Stomach (tissue), 7 donors: ENCODE measurements around the genes GLUD2 and THOC2.

DNA sequence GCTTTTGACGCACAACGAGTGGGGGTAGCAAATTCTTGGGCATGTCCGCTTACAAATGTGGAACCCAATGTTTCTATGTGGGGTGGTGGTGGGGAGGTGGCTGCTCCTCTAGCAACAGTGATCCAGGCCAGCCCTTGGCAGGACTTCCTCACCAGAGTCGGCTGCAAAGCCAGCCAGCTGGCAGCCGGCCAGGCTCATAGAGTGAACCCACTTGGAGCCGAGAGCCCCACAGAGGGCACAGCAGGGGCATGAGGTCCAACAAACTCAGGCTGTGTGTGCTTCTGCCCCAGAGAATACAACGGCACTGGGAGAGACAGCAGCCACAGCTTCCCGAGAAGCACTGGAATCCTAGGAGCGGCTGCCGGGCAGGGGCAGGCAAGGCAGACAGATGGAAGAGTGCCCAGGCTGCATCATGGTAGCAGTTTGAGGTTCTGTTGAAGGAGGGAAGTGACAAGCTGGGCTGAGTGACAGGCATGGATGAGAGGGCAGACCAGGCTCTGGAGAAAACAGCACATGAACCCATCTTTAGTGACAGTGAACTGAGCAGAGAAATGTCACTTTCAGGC, 23.5 kb upstream of the SOWAHD start:
- PRO-cap = no peak
- RAMPAGE, long total RNA, 5 experiments = no peak in any of the 5 experiments
- RRBS = no CpG with 5 or more reads among the region's 10 CpGs

DNA sequence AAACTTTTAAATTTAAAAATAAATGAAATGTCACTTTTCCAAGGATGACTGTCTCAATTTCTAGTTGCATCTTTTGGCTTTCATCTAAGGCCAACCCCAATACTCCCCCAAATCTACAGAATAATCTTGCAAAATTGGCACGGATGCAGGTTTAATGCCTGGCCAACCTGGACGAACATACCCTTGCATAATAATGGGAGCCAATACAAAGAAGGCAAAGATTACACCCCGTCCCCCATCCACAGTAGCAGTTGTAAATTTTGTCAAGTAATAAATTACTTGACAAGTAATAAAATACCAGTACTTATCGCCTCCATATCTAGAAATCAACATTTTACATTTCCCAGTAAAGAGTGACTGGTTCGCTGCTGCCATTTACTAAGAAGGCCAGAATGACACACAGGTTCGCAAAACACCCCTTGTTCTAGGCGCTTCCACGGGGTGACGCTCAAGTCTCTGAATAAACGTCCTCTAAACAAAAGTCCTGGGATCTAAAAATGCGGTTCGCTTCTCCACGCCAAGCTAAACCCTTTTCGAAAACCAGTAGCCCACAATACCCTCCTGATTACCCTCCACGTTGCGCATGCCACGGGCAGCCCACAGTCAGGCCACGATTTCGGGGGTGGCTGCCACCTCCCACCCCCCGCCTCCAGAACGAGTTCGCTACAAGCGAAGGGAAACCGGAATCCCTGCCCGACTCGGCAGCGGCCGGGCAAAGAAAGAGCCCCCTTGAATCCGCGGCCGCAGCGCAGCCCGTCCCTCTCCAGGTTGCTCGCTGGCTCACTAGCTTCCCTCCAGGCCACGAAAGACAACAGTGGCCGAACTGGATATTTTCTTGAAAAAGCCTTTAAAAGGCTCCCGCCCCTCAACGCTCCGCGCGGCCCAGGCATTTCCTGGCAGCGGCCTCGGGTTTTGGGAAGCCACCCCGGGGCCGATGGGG, 540 bp downstream of the RPL39 start:
- PRO-cap = no peak
- RAMPAGE, long total RNA, 5 experiments = no peak in any of the 5 experiments
- RRBS = no CpG with 5 or more reads among the region's 45 CpGs

GRCh38 chrX:119821679-119822281, 30.4 kb upstream of the RPL39 start:
- PRO-cap = no peak
- RAMPAGE, long total RNA, 5 experiments = no peak in any of the 5 experiments
- RRBS = no CpG with 5 or more reads among the region's 3 CpGs

DNA sequence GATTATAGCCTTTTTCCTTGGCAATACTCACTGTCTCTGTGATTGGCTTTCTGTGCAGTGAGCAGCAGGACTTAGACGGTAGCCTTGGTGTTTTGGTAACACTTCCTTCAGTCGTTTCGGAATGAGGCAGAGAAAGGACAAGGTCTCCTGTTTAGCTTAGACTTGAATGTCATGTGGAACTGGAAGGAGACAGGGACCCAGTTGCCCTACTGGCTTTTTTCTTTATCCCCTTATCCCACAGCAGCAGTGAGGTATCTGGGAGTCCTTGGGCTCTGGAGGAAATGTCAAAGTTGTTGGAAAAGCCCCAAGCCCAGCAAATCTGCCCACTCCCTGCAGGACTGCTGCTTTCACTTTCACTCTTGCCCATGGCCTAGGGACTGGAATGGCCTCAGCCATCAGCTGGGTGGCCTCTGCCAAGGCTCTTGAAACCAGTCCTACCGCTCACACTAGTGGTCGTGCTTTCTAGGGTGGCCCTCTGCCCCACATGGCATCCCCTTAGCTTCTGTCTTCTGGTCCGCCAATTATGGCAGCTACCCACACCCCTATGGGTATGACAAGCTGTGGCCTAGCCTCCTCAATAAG, 9.6 kb upstream of the RHOXF1 start:
- PRO-cap = no peak
- RAMPAGE, long total RNA, 5 experiments = no peak in any of the 5 experiments
- RRBS = no CpG with 5 or more reads among the region's 6 CpGs

GRCh38 chrX:120143718-120144885, 14.3 kb upstream of the RHOXF2 start:
- PRO-cap = no peak
- RAMPAGE, long total RNA, 5 experiments = no peak in any of the 5 experiments
- RRBS = no CpG with 5 or more reads among the region's 20 CpGs

- PRO-cap = no peak
- RAMPAGE, long total RNA, 5 experiments = start-site peak on the minus strand in 1 of 5 experiments, at chrX:120244170-120244421 at its widest, 9 reads per replicate
- RRBS = no CpG with 5 or more reads among the region's 5 CpGs
Measured at GRCh38 chrX:120244195-120244479, 6.5 kb upstream of the ZBTB33 start.

DNA sequence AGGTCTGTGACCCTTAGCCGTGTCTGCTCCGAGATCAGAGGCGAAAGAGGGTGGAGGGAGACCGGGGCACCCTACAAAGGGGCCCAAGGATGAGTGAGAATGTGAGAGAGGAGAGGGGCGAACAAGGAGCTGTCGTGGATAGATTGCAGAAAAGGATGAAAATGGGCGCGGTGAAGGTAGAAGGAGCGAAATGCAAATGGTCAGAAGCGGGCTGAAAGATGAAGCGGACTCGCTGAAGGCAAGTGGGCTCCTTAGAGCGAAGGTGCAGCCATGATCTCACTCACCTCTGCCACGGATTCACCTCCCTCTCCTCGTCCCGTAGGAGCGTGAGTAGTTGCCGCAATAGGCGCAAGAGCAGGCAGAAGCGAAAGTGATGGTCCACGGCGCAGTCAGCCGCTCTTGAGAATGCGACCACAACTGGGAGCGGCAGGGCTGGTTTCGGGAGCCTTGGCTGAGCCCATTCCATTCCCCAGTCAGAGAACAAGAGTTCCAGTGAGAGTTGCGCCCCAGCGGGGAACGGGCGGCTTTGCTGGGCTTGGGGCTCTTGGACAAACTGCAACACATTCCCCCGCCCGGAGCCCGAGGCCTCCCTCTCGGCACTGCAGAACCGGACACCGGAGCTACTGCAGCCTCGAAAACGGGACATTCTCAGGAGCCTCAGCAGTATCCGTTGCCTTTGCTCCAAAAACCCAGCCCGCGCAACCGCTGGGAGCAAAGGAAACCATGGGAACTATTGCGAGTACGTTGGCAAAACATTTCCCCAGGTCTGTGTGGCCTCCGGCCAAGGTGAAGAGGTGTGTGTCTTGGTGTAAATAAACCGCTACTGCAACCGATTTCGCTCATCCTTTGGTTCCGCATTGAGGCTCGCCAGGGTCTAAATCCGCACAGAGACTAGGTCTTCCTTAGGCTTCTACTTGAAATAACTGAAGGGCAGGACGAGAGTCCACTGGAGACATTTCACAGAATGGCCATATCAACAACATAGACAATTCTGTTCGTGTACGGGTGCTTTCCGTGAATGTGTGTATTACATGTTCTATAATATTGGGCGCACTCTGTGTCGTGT, 5.8 kb upstream of the ZBTB33 start:
- PRO-cap = bidirectional peak, plus-strand start at position 361 of the sequence, minus-strand start at position 407 of the sequence
- RAMPAGE, long total RNA, 5 experiments = start-site peak on the minus strand in 5 of 5 experiments, centred at positions 735 to 757 of the sequence, 19 to 45 reads per replicate
- RRBS = no CpG with 5 or more reads among the region's 57 CpGs

DNA sequence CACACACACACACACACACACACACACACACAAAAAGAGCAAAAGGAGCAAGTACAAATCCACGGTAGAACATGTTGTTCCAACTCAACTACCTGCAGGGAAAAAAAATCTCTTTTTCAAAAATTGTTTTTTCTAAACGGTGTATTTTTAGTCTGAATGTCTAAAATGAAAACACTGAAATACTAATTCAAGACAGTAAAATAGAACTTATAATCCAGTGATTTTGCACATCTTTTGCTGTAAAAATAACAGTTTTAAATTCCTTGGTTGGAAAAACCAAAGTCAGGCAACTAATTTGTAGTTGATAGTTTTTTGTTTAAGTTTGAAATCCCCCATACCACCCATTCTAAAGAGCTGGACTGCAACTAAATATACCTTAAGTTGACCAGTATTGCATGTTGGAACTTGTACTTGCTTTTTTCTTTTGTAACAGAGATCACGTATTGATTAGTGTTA, 30.4 kb downstream of the LAMP2 start:
- PRO-cap = no peak
- RAMPAGE, long total RNA, 5 experiments = start-site peak on the minus strand in 2 of 5 experiments, centred at positions 114 to 188 of the sequence, 11 to 19 reads per replicate
- RRBS = no CpG with 5 or more reads among the region's 3 CpGs

GRCh38 chrX:120660629-120660894, 30.7 kb upstream of the C1GALT1C1 start:
- PRO-cap = no peak
- RAMPAGE, long total RNA, 5 experiments = no peak in any of the 5 experiments
- RRBS = no CpG with 5 or more reads among the region's 6 CpGs

DNA sequence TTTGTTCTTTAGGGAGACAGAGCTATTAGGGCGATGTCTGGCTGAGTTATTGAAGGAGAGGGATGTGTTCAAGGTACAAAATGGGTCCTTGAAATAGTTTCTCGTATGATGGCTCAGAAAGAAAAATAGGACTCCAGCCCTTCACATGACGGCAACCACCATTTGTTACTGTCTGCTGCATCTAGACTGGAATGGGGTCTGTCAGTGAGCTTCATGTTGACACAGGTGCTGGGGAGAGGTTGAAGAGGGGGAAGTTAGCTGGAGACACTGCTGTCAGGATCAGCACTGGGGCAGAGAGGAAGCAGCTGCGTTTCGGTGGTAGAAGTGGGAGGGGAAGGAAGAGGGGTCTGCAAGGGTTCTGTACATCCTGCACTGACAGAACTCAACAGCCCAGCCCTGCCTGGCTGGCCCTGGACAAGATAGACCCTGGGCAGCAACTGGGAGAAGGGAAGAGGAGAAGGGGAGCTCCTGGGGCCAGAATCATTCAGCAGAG, 119.3 kb upstream of the C1GALT1C1 start:
- PRO-cap = no peak
- RAMPAGE, long total RNA, 5 experiments = no peak in any of the 5 experiments
- RRBS = no CpG with 5 or more reads among the region's 5 CpGs

DNA sequence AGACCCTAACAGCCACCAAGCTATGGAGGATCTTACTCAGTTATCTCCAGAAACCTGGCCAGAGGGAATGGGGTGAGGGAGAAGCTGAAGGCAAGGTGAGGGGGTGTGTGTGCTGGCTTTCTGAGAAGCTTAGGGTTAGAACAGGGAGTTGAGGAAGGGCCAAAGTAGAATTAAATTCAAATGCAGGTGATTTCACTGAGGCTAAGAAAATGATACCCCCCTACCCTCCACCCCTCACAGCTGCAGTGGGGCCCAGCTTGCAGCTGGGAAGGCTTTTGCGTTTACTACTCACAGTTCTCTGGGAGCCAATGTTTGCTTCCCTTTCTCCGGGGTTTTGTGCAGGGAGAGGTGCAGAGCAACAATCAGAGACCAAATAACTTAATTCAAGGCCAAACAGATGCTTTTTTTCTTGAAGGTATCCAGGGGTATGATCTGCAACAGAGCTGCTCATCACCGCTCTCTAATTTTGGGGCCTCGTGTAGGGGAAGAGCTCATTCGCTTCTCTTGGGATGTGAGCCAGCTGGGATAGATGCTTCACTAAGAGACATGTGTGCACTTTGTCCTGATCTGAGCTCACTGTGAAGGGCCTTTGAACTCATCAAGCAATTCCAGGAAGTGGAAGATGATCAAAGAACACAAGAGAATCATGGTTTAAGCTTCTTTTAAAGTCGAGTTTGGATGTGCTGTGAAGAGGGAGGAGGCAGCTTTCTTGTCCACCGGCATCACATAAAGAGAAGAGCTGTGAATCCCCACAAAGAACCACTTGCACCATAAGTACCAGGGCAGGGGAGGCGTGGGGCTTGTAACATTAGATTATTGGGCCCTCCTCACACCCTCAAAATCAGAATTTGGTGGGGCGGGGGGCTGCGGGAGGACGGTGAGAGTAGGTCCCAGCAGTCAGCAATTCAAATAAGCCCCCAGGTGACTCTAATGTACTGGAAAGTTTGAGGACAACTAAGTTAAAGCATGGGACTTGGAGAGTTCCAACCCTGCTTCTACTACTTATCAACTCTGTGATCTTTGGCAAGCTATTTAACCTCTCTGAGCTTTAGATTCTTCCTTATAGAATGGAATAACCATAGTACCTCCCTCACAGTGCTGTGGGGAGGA, 122.8 kb upstream of the C1GALT1C1 start:
- PRO-cap = no peak
- RAMPAGE, long total RNA, 5 experiments = no peak in any of the 5 experiments
- RRBS = no CpG with 5 or more reads among the region's 11 CpGs

- PRO-cap = no peak
- RAMPAGE, long total RNA, 5 experiments = no peak in any of the 5 experiments
- RRBS = 36% methylated on average over 19 of the region's 49 CpGs
Measured at GRCh38 chrX:121047320-121047811, at the start of gene GLUD2. TSS of gene GLUD2 (plus strand) at chrX:121047610.

- PRO-cap = no peak
- RAMPAGE, long total RNA, 5 experiments = no peak in any of the 5 experiments
- RRBS = no CpG with 5 or more reads among the region's 10 CpGs
Measured at GRCh38 chrX:121191680-121192156, 144.3 kb downstream of the GLUD2 start.

DNA sequence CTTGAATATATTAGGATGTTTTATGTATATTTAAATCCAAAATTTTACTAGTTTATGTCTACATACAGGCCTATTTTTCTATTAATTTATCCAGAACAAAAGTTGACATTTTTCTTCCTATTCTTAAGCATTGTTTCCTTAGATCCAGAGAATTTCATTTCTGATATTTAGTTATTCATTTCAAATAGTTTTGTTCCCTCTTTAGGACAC, 969.7 kb downstream of the GLUD2 start:
- PRO-cap = no peak
- RAMPAGE, long total RNA, 5 experiments = no peak in any of the 5 experiments

GRCh38 chrX:123732044-123733414, at the start of gene THOC2:
TSS of gene THOC2 (minus strand) at chrX:123733052.
- PRO-cap = bidirectional peak, plus-strand start at chrX:123733159, minus-strand start at chrX:123733016
- RAMPAGE, long total RNA, 5 experiments = start-site peak on the minus strand in 3 of 5 experiments, at chrX:123732966-123733155 at its widest, 115 to 261 reads per replicate
- RRBS = 39% methylated on average over 24 of the region's 90 CpGs

DNA sequence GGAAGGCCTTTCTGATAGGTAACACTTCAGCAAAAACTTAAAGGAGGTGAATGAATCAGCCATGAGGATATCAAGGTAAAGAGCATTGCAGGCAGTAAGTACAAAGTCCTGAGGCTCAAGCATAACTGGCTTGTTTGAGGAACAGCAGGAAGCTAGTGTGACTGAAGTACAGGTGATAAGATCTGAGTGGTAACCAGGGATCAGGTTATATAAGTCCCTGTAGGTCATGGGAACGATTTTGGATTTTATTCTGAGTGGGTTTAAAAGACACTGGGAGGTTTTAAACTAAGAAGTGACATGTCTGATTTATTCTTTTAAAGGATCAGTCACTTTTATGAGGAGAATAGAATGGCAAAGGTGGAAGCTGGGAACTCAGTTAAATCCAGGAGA, 47.1 kb upstream of the THOC2 start:
- PRO-cap = no peak
- RAMPAGE, long total RNA, 5 experiments = no peak in any of the 5 experiments
- RRBS = no CpG with 5 or more reads among the region's 1 CpG

GRCh38 chrX:123824791-123825391, 35.0 kb upstream of the XIAP start:
- PRO-cap = no peak
- RAMPAGE, long total RNA, 5 experiments = no peak in any of the 5 experiments
- RRBS = no CpG with 5 or more reads among the region's 7 CpGs

DNA sequence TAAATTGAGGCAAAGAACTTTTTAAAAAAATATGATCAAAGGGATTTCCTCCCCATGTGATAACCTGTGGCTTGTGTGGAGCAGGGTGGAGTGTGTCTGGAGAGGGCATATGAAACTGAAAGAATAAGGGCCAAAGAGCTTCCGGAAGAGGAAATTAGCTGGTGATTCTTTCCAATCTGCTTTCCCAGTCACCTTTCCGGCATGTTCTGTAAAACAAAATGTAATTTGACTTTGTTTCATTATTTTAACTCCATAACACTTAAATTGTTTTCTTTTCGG, 633 bp downstream of the XIAP start:
- PRO-cap = bidirectional peak, plus-strand start at position 135 of the sequence, minus-strand start at position 98 of the sequence
- RAMPAGE, long total RNA, 5 experiments = no peak in any of the 5 experiments
- RRBS = no CpG with 5 or more reads among the region's 3 CpGs

GRCh38 chrX:124306715-124307177, 25.7 kb upstream of the TEX13D start:
- PRO-cap = no peak
- RAMPAGE, long total RNA, 5 experiments = no peak in any of the 5 experiments
- RRBS = no CpG with 5 or more reads among the region's 1 CpG

GRCh38 chrX:125690475-125690881, 370.8 kb downstream of the TEX13C start:
- PRO-cap = no peak
- RAMPAGE, long total RNA, 5 experiments = no peak in any of the 5 experiments
- RRBS = 62% methylated on average over 4 of the region's 29 CpGs